ENCODE results near the genes CCDC8 and AP2S1.

GRCh38 chr19:46131943-46132335 lies 7.5 kb upstream of the IGFL3 start:
- PRO-cap: no peak
- RAMPAGE, long total RNA, 2 experiments: no peak in any of the 2 experiments

GRCh38 chr19:46189857-46190410 lies 39.6 kb upstream of the IGFL1 start:
- PRO-cap: no peak
- RAMPAGE, long total RNA, 2 experiments: no peak in any of the 2 experiments

DNA sequence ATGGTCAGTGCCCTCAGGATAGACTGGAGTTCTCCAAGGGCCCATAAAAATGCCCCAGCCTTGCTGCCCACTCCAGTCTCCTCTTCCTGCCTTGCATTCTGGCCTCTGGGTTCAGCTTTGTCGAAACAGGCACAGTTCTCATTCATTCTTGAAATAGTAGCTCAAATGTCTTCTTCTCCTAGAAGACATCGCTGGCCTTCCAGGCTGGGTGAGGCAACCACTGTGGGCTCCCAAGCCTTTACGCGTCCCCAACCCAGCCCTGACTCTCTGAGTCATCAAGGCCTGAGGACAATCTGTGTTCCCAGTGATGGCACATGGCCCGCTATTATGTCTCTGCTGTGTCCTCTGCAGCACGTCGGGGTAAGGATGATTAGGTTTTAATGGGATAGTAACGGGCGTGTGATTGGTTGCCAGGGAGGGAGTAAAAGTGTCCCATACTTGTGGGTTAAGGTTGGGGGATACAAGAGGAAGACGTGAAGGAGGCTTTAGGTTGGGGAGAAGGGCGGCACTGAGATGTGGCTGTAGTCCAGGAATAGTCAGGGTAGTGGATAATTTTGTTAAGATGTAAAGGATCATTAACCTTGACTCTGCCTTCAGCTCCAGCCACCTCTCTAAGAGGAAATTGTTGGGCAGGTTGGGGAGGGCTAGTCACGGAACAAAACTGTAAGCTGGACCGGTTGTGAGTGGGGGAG lies 28.1 kb upstream of the IGFL1 start:
- PRO-cap: no peak
- RAMPAGE, long total RNA, 2 experiments: start-site peak on the plus strand in 1 of 2 experiments, centred at position 105 of the sequence, 6 reads per replicate

DNA sequence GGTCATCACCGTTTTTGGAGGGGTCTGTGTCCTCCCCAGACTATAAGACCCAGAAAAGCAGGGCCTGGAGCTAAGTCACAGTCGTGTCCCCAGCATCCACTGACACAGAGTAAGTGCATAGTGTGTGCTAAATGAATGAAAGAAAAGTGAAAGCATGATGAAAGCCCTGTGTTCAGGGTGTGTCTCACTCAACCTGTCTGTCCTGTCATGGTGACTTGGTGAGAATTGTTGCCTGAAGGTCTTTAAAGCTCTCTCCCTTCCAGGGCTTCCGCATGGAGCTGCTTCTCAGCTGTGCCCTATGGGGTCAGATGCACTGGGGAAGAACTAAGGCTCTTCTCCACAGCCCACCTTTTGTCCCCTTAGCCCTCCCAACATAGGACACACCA lies 20.5 kb upstream of the IGFL1 start:
- PRO-cap: no peak
- RAMPAGE, long total RNA, 2 experiments: no peak in any of the 2 experiments

DNA sequence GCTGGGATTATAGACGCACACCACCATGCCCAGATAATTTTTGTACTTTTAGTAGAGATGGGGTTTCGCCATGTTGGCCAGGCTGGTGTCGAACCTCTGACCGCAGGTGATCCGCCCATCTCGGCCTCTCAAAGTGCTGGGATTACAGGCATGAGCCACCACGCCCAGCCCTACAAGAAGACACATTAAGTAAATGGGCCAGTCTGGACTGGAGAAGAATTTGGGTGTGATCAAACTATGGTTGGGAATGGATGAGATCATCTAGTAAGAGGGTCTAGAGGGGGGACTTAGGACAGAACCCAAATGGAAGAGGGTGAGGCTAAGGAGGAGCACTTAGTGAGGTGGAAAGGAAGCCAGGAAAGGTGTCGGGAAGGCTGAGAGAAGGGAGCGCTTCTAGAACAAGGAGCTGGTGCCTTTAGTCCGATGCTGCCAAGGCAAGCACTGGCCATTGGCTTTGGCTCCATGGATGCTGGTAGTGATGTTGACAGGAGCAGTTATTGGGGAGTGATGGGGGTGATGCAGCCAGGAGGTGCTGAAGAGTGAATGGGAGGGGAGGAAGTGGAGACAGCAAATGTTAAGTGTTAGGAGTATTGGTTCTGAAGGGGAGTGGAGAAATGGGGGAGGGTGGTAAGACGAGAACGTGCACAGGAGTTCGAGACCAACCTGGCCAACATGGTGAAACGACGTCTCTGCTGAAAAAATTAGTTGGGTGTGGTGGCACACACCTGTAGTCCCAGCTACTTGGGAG lies 1.7 kb downstream of the PPP5C start:
- PRO-cap: no peak
- RAMPAGE, long total RNA, 2 experiments: no peak in any of the 2 experiments

DNA sequence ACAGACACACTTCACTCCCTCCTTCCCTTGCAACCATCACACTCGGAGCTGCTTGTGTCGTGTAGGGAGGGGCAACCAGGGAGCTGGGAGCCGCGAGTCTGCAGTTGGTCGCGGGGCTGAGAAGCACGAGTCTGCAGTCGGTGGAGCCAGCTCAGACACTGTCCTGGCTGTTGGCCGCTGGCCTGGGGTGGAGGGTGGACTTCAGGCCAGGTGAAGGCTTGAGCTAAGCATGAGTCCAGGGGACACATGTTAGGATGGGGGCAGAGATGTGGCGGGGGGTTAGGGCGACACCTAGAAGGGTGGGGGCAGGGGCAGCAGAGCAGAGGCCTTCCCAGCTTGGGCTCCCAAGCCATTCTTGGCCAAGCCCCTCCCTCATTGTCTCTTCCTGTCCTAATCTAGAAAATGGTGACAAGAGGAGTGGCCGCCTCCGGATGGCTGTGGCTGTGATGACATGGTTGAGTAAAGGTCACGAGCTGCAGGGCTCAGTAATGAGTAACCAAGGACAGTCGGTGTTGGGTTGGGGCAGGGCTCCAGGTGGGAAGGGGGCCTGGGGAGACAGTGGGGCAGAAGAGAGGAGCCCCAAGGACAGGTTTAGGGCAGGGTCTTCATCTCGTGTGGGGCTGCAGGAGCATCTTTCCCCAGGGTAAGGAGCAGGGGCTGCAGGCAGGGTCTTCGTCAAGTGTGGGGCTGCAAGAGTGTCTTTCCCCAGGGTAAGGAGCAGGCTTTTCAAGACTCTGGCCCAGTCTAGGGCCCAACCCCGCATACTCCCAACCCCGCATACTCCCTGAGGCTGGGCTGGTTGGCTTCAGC lies 8.6 kb downstream of the PPP5C start:
- PRO-cap: no peak
- RAMPAGE, long total RNA, 2 experiments: no peak in any of the 2 experiments

DNA sequence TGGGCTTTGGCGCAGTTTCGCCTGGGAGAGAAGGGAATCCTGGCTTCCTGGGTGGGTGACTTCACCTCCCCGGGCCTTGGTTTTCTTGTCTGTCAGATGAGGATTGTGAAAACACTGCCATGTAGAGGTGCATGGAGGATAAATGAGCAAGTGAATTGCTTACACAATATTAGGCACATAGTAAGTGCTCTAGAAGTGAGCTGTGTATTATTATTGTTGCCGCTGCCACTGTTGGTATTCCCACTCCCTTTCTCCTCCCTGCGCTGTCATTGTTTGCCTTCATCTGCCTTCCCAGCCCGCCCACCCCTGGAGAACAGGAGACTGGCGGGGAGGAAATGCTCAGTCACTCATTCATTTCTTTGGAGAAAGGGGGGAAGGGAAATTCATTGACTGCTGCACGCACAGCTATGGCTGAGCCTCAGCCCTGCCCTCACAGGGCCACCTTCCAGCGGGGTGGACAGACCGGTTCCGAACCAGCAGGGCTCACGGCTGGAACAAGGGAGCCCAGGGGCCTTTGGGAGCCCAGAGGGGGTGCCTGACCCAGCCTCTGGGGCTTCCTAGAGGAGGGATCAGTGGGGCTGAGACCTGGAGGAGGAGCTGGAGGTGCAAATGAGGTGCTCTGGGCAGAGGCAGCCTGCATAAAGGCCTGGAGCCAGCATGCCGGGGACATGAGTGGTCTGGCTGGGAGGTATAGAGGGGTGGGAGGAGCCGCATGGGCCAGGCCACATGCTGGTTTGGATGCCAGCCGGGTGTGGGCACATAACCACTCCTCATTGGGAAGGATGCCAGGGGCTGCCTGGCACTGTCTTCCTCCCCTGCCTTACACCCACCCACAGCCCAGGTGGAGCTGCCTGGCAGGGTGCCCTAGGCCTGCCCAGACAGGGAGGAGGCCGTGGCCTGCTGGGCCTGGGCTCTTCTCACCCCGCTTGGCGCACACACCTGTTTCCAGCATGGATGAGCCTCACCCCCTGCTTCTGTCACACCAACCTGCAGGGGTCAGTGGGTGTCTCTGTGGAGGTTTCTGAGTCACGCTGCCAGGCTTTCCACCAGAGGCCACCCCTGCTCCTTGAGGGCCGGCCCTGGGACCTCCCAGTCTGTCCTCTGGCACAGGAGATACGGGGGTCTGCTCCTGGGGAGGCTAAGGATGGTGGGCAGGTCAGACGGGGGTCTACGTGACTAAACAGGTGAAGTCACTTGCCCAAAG lies 26.8 kb downstream of the PPP5C start:
- PRO-cap: no peak
- RAMPAGE, long total RNA, 2 experiments: no peak in any of the 2 experiments

DNA sequence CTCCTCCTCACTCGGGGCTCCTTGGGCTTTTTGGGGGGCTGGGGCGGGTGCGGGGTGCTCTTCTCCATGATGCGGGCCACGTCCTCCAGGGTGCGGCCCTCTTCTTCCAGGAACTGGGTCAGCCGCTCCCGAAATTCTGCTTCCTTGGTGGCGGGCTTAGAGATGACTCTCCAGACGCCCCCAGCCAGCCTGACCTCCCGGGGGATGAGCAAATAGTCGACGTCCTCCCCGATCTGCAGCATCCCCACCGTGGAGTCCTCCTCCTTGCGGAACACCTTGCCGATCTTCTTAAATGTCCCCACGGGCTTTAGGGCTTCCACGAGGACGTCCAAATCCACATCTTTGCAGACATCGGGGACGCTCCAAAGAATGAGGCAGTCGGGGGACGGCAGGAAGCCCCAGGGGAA lies 792 bp downstream of the CCDC8 start:
- PRO-cap: no peak
- RAMPAGE, long total RNA, 2 experiments: no peak in any of the 2 experiments

GRCh38 chr19:46412976-46413912 lies at the start of gene CCDC8:
CCDC8 (minus strand) TSS chr19:46413564.
- PRO-cap: bidirectional peak, plus-strand start at chr19:46413759, minus-strand start at chr19:46413612
- RAMPAGE, long total RNA, 2 experiments: no peak in any of the 2 experiments

- PRO-cap: no peak
- RAMPAGE, long total RNA, 2 experiments: no peak in any of the 2 experiments
Observed at GRCh38 chr19:46425953-46426547, 2.7 kb downstream of the PNMA8C start.

- PRO-cap: no peak
- RAMPAGE, long total RNA, 2 experiments: no peak in any of the 2 experiments
Observed at GRCh38 chr19:46660175-46660497, 846 bp downstream of the DACT3 start.

- PRO-cap: no peak
- RAMPAGE, long total RNA, 2 experiments: no peak in any of the 2 experiments
Observed at GRCh38 chr19:46672864-46673822, 12.2 kb upstream of the DACT3 start.

GRCh38 chr19:46678223-46678736 lies 17.3 kb upstream of the DACT3 start:
- PRO-cap: no peak
- RAMPAGE, long total RNA, 2 experiments: no peak in any of the 2 experiments

DNA sequence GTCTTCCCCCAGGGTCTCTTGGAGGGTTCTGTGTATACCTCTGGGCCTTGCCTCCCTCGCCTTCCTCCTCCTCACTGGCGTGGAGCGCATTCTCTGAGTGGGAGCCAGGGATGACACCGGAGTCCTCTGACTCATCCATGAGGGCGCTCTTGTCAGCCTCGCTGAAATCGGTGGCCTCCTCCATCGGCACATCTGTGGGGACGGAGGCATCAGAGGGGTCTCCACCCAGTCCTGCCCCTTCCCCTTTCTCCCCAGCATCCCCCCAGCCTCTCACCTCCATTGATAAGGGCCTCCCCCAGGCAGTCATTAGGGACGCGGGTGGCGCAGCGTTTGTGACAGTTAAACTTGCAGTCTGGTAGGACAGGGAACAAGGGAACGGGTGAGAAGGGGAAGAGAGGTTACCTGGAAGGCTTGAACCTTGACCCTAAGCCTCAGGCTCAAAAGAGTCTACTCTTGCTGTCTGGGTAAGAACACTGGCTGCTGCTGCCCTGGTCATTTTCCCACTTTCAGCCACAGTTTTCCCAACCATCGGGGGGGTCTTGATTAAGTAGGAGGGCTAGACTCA lies 16.1 kb downstream of the PRKD2 start:
- PRO-cap: no peak
- RAMPAGE, long total RNA, 2 experiments: no peak in any of the 2 experiments

DNA sequence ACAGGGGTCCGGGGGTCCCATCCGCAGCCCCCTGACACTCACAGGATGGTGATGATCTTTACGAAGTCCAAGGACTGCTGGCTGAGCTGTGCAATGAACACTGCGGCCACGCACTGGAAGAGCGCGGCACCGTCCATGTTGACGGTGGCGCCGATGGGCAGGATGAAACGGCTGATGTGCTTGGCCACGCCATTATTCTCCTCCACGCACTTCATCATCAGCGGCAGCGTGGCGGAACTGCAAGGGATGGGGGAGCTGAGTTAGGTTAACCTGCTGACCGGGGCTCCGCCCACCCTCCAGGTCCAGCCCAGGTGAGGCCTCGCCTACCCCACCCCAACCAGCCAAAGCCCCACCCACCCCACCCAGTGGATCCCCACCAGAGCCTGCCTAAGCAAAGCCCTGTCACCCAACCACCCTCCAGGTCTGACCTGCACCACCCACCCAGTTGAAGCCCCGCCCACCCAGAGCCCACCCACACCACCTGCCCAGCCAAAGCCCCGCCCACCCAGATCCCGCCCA lies 11.2 kb downstream of the SLC1A5 start:
- PRO-cap: no peak
- RAMPAGE, long total RNA, 2 experiments: no peak in any of the 2 experiments

- PRO-cap: no peak
- RAMPAGE, long total RNA, 2 experiments: no peak in any of the 2 experiments
Observed at GRCh38 chr19:46825302-46825658, 25.4 kb downstream of the AP2S1 start.

GRCh38 chr19:46850180-46851205 lies at the start of gene AP2S1:
AP2S1 (minus strand) TSS chr19:46850846.
- PRO-cap: bidirectional peak, plus-strand start at chr19:46850381, minus-strand start at chr19:46850267; unidirectional peak, minus-strand start at chr19:46850811
- RAMPAGE, long total RNA, 2 experiments: start-site peak on the minus strand in 2 of 2 experiments, at chr19:46850810-46850855 at its widest, 495 to 605 reads per replicate

DNA sequence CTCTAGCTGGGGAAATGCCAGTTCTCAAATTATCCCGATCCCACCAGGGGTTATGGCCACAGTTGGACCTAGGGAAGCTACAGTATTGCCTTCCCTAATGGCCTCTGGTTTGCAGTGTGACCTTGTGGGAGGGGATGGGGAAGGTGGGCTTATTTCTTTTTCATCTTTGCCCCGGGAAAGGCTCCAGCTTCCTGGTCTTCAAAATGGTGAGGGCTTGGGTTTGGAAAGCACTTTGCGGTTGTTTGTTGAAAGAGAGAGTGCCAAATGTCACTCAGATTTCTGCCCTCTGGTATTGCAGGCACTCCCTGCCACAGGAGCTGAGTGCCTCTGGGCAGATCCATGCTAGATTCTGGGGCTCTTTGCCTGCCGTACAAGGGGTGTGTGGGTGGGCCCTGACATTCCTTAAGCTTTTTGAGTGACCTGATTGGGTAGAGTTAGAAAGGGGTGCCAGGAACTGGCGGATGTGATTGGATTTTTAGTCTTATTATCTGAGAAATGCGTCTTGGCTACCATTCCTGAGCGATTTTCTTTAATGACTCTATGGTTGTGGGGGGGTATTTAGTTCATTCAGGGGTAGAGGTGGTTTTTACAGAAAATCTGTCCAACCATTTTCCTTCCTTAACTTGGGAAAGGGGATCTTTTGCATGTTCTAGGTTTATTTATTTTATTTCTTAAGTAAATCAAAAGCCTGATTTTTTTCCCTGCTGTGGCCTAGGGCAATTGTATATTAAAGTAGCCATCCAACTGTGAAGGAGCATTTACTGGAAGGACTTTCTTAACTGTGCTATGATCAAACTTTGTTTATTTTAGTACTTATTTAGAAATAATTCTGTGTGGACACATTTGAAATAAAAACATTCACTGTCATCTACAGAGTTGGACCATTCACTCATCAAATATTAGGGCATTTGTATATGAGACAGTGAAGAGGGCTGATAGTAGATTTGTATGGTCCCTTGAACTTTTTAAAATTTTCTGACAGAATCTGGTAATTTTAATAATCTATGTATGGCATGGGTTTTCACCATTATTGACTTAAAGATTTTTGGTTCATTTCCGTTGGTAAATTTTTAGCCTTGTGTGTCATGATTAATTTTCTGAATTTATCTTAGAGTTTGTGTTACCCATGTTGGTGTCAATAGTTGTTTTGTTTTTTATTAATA lies 3.3 kb downstream of the ARHGAP35 start:
- PRO-cap: no peak
- RAMPAGE, long total RNA, 2 experiments: no peak in any of the 2 experiments

- PRO-cap: no peak
- RAMPAGE, long total RNA, 2 experiments: no peak in any of the 2 experiments
Observed at GRCh38 chr19:46864870-46865181, 4.0 kb downstream of the ARHGAP35 start.

- PRO-cap: no peak
- RAMPAGE, long total RNA, 2 experiments: no peak in any of the 2 experiments
Observed at GRCh38 chr19:46992978-46993467, 26.6 kb upstream of the NPAS1 start.

Data from lower leg skin (tissue), 2 donors.